HT1080 (cell line): ENCODE measurements around a stretch of chr9.

RAMPAGE:
- cytosol, long total RNA: no peak
- long total RNA: no peak
- nucleus, long total RNA: no peak
Measured at GRCh38 chr9:106878863-106879405, 16.0 kb downstream of the ZNF462 start.

RAMPAGE:
- cytosol, long total RNA: no peak
- long total RNA: no peak
- nucleus, long total RNA: no peak
Measured at GRCh38 chr9:107012677-107013419, 149.9 kb downstream of the ZNF462 start.

RAMPAGE:
- cytosol, long total RNA: no peak
- long total RNA: no peak
- nucleus, long total RNA: no peak
Measured at GRCh38 chr9:107175057-107175362, 108.1 kb upstream of the RAD23B start.

DNA sequence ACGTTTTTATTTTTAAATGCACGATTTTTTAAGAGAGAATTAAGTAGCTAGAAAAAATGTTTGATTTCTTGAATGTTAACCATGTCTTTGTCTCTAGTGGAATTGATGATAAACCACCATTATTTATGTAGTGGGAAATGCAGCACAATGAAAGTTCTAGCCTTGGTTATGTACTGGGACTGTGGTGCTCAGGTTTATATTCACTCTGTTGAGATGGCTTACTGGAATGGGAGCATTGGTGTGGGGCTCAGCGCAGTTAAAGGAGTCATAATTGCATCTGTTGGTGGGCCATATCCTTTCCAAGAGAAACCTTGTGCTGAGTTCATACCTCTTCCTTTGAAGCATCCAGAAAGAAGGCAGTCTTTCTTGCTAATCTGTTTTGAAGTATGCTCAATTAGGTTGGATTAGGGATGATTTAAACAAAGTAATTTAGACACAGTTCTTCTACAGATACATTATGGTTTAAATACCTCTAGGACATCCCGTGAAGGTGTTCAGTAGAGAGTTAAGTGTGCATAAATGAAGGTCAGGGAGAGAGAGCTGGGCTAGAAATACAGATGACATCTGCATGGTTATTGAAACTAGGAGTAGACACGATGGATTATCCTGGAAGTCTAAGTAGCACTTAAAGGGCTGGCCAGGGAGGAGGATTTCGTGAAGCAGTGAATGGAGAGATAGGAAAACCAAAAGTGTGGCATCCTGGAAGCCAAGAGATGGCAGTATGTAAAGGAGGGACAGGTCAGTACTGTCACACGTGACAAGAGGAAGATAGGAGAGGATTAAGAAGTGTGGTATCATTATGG lies 11.3 kb downstream of the RAD23B start:
RAMPAGE:
- cytosol, long total RNA: no peak
- long total RNA: no peak
- nucleus, long total RNA: no peak

DNA sequence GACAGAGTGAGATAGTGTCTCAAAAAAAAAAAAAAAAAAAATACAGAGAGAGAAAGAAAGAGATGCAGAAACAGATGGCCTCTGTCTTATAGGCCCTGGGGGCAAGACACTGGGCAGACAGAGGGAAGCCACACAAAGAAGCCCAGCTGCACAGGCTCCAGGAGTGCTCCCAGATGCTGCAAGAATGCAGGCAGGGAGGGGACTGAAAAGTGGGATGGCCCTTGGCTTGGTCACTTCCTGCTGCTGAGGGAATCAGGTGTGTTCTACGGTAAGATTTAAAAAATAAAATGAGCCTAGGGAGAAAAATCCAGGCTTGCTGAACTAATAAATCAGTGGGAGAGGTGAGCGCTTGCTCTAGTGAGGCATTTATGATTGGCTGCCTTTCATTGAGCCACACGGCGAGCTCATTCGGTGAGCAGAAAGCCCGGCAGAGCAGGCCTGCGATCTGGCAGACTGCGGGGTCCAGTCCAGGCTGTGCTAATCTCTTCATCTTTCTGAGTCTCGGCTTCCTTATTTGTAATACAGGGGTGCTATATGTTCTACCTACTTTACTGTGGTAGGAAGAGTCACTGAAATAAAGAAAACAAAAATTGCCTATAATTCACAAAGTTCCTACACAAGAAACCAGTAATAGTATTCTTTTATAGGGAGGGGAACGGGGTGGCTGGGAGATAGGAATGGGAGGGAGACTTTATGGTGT lies 80.6 kb downstream of the RAD23B start:
RAMPAGE:
- cytosol, long total RNA: no peak
- long total RNA: no peak
- nucleus, long total RNA: no peak

RAMPAGE:
- cytosol, long total RNA: no peak
- long total RNA: no peak
- nucleus, long total RNA: no peak
Measured at GRCh38 chr9:107489924-107490893, 640 bp upstream of the KLF4 start.

GRCh38 chr9:107588238-107588854 lies 98.8 kb upstream of the KLF4 start:
RAMPAGE:
- cytosol, long total RNA: no peak
- long total RNA: no peak
- nucleus, long total RNA: no peak

DNA sequence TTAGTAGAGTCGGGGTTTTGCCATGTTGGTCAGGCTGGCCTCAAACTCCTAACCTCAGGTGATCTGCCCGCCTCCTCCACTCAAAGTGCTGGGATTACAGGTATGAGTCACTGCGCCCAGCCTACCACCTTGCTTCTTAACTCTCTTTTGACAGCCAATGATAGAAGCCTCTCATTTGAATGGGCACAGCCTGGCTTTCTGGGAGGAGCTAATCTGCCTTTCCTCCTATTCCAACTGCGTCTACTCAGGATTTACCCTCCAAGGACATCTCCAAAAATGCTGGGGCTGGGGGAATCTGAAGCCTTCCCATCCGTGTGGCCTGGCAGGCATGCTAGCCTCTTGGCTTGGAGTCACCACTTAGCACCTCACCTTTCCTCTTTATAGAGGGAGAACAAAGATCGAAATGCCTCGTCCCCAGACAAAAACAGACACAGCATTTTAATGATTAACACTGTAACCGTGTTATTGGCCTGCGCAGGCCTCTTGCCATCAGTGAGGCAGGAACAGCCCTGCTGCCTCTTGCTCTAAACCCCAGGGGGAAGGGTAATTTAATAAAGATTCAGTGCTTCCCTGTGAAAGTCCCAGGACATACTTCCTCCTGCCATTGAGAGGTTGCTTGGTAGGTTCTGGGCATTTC lies 108.2 kb upstream of the KLF4 start:
RAMPAGE:
- cytosol, long total RNA: no peak
- long total RNA: no peak
- nucleus, long total RNA: no peak

DNA sequence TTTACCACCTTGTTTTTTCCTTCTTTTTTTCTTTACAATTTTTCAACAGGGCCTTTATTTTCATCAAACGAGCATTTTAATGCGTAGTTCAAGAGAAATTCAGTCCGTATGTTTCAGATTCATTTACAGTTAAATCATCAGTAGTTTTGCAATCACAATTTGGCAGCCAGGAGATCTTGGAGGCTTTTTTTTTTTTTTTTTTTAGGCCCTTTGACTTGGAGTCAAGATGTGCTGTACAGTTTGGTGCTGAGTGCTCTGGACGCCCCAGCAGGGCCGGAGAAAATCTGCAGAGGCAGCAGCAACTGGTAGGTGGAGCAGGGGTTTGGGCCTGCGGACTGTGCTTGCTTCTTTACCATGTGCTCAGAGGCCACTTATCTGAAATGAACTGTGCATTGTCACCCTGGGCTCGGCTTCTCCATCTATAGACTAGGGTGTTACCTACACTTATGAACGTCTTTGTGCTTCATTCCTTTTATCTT lies 245.1 kb upstream of the KLF4 start:
RAMPAGE:
- cytosol, long total RNA: no peak
- long total RNA: no peak
- nucleus, long total RNA: no peak

GRCh38 chr9:107737665-107738873 lies 248.5 kb upstream of the KLF4 start:
RAMPAGE:
- cytosol, long total RNA: no peak
- long total RNA: no peak
- nucleus, long total RNA: no peak

DNA sequence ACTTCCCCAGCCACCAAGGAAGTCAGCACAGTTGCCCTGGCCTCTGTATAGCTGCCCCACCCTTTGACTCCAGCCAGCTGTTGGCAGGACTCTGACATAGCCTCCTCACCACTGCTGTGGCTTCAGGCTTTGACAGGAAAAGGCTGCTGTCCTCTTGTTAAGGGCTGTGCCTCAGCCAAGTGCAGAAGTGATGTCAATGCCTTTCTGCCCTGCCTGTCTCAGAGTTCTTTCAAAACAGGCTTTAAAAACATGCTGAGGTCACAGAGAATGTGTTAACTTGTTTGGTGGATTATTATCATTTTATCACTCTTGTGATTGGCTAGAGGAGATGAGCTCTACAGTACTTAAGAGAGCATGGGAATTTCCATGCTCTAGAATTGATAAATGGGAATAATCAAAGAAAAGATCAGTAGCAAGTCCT lies 487.3 kb upstream of the KLF4 start:
RAMPAGE:
- cytosol, long total RNA: no peak
- long total RNA: no peak
- nucleus, long total RNA: no peak

RAMPAGE:
- cytosol, long total RNA: no peak
- long total RNA: no peak
- nucleus, long total RNA: no peak
Measured at GRCh38 chr9:108056211-108056482, 566.6 kb upstream of the KLF4 start.

RAMPAGE:
- cytosol, long total RNA: no peak
- long total RNA: no peak
- nucleus, long total RNA: no peak
Measured at GRCh38 chr9:108394179-108394674, 461.6 kb downstream of the ACTL7B start.

GRCh38 chr9:108919390-108920139 lies 14.4 kb downstream of the ELP1 start:
RAMPAGE:
- cytosol, long total RNA: no peak
- long total RNA: no peak
- nucleus, long total RNA: no peak

DNA sequence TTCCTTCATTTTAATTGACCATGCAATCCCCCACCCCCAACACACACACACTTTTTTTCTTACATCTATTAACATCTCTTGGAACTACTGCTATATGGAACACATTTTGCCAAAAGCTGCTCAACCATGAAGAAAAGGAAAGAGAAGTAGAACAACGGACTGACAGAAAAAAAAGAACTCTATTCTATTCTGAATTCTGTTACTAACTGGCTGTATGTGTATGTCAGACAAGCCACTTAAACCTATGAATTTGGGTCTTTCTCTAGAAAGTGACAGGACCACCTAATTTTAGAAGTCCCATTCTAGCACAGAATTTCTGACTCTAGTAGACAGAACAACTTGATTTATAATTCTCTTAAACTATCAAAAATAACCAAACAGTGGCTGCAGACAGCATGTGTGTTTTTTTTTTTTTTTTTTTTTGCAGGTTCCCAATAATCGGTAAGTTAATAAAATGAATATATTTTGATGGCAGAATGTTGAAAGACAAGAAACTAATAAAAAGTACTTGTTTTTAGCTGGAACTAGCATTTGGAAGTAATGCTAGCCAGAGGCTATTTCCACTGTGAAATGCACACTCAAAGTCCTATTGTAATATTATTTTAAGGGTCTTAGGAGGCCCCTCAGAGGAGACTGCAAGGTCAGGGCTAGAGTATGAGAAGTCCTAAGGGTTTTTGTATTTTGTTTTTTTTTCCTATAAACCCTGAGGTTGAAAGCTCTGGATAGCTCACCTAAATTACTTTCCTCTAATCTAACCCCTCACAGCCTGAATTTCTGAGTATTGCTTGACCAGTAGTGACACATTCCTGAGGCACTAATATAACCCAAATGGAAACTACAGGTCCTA lies 3.2 kb upstream of the CTNNAL1 start:
RAMPAGE:
- cytosol, long total RNA: no peak
- long total RNA: no peak
- nucleus, long total RNA: no peak

DNA sequence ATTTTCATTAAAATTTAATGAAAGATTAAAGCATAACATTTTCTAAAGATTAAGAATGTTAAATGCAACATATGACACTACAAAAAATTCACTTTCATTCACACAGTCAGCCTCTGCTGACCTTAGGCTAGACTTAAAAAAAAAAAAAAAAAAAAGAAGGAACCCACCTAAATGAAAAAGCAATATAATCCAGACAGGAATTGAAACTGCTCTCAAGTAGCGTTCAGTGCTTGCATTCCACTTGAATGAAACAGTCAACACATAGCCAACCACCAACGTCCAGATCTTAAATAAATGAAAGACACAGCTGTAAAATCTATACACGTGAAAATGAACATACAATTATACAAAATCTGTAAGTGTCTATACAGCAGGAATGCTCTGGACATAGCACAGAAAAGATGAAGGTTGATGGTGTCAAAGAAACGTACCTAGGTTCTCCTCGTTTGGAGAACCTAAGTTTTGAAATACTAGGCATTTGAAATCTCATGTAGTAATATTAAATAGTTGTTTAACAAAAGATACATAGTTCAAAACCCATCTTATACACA lies 11.4 kb downstream of the TMEM245 start:
RAMPAGE:
- cytosol, long total RNA: no peak
- long total RNA: no peak
- nucleus, long total RNA: no peak

RAMPAGE:
- cytosol, long total RNA: no peak
- long total RNA: no peak
- nucleus, long total RNA: no peak
Measured at GRCh38 chr9:109108837-109109422, 10.8 kb downstream of the TMEM245 start.

GRCh38 chr9:109253382-109253936 lies 67.4 kb downstream of the EPB41L4B start:
RAMPAGE:
- cytosol, long total RNA: no peak
- long total RNA: no peak
- nucleus, long total RNA: no peak

DNA sequence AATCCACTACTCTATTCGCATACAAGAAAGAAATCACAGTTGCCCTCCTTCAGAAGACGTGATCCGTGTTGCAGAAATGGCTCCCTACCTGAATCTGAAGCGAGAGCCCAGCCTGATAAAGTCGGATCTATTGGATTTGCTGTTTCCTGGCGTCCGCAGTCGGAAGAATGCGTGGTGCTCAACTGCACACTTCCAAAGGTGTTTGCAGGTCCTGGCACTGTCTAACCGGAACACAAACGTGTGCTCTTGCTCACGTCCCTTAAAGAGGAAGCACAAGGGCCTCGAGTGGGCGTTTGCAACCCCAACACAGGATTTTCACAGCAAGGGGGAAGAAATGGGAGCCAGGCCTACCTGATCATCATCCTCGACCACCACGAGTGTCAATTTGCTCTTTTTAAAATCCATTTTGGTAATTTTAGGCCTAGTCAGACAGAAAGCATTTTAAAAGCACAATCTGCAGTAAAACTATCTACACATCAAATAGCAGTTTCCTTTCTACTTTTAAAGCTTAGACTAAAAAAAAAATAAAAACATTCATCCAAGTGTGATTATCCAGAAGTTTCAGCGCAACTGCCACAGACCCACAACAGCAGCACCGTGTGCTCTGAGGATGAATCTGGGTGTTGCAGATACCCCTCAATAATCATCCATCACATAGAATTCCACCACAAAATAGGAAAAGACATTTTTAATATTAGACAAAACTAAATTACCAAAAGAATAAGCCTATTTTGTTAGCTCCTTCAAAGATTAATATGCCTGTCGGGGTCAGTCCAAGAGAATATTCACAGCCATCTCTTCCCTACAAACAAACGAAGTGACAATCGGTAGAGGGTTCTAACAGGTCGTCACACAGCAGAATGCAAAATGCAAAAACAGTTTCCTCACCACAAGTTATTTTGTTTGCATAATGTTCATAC lies 65.2 kb downstream of the EPB41L4B start:
RAMPAGE:
- cytosol, long total RNA: no peak
- long total RNA: no peak
- nucleus, long total RNA: no peak

GRCh38 chr9:109299687-109300160 lies 21.1 kb downstream of the EPB41L4B start:
RAMPAGE:
- cytosol, long total RNA: no peak
- long total RNA: no peak
- nucleus, long total RNA: no peak